Placental pericyte (primary cell): ENCODE data around the genes CARS2, TEX29 and F7.

DNA sequence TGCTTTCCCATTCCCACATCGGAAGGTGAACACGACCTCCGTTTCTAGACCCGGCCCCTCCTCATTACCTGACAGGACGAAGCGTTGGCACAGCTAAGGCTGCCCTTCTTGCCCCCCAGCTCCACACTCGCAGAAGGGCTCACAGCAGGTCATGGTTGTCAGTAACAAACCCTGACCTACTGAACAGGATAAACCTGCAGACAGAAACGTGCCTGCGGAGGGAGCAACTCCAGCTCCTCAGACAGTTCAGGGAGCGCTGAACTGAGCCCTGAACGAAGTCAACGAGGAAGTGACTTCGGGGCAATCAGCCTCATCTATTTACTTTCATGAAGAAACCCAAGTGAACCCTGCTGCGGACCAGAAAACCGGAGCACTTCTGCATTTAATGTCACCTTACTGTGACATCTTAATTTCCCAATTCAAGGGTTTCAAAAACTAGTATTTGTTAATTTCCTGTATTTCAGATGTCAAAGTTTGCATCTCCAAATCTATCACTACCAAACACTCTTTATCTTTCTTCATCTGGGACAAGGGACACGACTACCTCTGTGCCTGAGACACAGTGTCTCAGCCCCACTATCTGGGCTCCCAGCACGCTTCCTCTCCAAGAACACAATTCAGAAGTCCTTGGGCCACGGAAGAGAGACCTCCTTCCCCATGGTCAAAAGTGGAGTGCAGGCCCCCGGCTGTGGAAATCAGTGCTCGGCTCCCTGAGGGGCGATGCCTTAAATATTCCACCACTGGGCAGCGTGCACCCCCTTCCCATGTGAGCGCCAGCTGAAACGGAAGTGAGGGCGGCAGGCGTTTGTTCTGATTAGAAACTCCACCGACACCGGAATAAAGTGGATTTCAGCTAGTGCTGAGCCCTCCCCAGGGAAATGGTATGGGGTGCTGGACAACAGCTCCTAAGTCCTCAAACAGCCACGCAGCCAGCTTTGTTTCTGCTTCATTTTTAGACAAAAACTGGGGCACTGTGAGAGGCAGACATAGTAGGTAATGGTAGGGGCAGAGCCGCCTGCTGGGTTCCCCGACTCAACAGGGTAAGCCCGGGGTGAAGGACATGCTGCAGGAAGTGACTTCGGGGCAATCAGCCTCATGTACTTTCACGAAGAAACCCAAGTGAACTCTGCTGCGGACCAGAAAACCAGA is 40.1 kb downstream of the CARS2 start:
- CAGE, long polyA plus RNA, result no peak

DNA sequence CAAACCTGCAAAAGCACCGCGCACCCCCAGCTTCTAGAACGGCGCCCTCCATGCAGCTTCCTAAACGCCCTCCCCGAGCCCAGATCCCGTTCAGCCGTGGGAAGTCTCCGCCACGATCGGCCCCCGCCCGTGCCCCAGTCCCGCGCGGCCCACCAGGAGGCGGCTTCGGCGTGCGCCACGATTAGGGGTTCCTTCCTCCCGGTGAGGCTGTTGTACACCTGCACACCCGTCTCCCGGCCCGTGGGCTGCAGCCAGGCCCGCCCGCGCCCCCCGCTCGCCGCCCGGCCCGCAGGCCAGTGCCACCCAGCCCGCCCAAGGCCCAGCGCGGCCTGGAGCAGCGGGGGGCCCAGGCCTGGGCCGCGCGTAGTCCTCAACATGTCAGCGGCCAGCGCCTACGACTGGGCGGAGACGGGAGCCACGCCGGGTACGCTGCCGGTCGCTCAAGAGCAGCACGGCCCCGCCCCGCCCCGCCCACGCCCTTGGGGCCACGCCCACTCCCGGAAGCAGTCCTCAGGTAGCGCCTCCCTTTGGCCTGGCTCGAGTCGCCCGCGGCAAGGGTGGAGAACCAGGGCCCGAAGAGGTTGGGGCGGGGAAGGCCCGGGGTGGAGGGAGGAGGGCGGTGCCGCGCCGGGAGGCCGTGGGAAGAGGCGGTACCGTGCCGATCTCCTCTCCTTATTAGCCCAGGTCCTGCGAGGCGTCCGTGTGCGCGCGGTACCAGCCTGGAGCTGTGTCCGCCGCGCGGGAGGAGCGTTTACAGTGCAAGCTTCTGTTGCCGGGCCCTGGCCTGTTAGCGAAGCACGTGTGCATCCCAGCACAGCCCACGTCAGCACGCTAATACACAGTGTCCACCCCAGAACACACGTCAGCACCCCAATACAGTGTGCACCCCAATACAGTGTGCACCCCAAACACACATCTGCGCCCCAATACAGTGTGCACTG is at the start of gene CARS2:
CARS2 (minus strand) TSS at position 400 of the 941 bp plus-strand sequence.
- CAGE, long polyA plus RNA, result no peak

- CAGE, long polyA plus RNA, result no peak
These were observed 1.6 kb upstream of the ANKRD10 start for GRCh38 chr13:110916303-110917085.

DNA sequence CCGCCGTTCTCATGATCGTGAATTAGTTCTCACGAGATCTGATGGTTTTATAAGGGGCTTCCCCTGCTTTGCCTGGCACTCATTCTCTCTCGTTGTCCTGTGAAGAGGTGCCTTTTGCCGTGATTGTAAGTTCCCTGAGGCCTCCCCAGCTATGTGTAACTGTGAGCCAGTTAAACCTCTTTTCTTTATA is 68.9 kb downstream of the ARHGEF7 start:
- CAGE, long polyA plus RNA, result no peak

DNA sequence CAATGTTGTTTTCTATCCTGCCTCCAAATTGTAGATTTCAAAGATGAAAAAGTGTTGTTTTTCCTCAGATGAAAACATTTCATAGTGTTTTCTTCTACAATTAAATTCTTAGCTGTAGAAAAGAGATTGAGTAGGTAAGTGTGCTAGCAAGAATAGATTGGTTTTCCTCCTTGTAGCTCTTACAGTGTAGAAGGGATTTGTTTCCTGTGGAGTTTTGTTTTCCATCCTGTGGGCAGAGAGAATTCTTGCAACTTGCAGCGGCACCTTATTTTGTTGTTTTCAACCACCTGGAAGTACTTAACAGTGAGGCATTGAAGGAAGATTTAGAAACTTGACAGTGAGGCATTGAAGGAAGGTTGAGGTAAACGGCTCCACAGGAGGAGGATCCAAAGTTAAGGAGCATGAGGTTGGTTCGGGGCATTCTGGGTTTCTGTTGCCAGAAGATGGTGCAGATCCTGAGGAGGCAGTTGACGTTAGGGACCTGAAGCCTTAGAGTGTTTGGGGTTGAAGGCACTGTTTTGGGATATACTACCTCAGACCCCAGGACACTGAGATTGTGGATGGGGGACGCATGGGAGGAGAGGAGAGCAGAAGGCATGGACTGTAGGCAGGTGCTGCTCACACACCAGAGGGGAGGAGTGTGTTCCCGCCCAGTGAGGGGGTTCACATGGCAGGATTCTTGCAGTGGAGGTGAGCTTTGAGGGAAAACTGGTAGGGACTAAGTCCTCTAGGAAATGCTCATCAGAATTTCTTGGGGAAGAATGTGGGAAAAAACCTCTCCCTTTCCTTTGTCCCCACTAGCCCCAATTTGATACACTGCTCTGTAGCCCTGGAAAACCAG is 89.1 kb upstream of the TEX29 start:
- CAGE, long polyA plus RNA, result no peak

DNA sequence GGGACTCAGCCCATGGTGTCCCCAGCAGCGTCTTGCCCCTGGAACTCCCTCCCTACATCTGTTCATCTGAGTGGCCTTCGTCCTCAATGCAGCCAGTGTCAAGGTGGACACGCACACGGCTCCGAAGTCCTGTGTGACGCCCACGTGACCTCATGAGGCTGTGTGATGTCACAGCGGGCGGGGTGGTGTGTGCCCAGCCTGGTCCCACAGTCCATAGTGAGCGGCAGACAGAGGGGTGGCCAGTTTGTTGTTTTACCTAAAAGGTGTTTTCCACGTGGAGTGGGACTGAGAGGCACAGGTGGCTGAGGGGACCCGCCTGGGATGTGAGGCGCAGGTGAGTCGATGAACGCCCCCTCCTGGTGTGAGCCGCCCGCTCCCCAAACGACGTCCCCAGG is at the start of gene TEX29:
TEX29 (plus strand) TSS at position 214 of the 395 bp plus-strand sequence.
- CAGE, long polyA plus RNA, result no peak

- CAGE, long polyA plus RNA, result no peak
These were observed 336.1 kb downstream of the TEX29 start for GRCh38 chr13:111656545-111656861.

DNA sequence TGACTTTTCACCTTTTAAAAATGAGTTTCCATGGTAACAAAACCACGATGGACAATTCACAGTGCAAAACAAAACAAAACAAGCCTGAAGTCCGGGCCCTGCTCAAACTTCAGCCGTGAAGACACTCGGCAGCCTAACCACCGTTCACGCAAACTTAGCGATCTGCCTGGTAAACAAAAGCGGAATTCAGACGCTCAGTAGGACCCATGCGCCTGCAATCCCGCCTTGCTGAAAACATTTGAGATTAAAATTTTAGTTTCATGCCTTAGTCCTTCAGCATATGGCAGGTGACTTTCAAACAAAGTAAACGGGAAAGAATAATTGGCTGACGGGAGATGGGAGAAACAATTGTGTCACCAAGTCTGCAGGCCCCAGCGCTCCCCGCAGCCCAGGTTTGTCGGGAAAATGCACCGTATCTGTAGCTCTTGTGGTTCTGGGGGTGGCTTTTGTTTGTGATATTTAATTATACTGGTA is 94.5 kb downstream of the SOX1 start:
- CAGE, long polyA plus RNA, result no peak

DNA sequence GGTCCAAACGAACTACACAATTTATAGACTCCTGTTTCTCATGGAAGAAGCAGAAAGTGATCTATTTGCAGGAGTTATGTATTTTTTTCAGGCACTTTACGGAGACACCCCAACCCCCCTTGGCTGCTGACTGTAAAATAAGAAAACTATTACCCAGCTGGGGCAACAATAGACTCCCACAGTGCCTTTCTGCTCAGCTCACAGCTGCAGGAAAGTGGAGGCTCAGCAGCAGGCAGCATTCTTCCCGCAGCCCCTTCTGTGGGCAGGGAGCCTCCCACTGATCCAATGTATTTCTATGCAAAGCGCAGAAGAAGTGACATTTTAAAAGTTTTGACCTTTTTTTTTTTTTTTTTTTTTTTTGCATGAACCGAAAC is 95.0 kb downstream of the SOX1 start:
- CAGE, long polyA plus RNA, result no peak

GRCh38 chr13:112193620-112194212 is 126.8 kb downstream of the SOX1 start:
- CAGE, long polyA plus RNA, result no peak

DNA sequence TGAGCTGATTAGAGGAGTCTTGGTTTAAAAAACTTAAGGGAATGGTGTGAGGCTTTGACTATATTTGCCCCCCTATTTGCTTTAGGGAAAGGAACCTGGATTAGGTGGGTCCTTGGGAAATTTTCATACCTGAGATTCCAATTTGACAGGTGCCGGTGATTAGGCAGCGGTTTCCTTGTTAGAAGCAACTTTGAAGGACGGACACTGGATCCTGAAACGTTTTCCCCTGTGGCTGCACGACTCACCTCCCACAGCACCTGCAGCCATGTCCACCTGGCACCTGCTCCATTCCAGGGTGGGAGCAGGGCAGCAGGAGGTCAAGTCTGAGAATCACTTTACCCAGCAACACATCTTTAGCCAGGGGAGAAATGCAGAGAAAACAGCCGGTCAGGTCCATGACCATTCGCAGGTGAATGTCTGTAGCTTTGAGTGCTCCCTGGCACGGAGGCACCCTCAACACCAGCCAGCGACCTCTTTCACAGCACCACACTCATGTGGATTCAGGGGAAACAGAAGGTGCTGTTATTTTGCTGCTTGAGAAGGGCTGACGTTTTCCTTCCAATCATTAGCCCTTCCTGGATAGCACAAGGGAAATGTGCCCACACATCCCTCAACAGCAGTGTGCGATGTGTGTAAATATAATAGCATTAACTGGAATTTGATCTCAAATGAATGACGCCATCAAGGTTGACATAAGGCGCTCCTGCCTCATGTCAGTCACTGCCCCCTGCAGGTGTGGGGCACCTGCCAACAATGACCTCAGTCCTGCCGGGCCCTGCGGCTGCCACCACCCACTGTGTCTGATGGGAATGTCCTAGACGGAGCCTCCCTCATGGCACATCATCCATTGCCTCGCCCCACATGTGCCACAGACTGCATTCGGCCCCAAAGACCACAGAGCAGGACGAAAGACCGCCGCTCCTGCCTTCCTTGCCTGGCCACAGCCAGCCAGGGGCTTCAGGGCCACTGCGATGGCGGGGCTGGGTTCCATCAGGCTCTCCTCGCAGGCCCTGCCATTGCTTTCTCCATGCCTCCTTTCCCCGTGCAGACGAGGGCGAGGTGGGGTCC is 146.3 kb downstream of the SOX1 start:
- CAGE, long polyA plus RNA, result no peak

- CAGE, long polyA plus RNA, result no peak
These were observed 62.9 kb downstream of the TUBGCP3 start for GRCh38 chr13:112524836-112525729.

DNA sequence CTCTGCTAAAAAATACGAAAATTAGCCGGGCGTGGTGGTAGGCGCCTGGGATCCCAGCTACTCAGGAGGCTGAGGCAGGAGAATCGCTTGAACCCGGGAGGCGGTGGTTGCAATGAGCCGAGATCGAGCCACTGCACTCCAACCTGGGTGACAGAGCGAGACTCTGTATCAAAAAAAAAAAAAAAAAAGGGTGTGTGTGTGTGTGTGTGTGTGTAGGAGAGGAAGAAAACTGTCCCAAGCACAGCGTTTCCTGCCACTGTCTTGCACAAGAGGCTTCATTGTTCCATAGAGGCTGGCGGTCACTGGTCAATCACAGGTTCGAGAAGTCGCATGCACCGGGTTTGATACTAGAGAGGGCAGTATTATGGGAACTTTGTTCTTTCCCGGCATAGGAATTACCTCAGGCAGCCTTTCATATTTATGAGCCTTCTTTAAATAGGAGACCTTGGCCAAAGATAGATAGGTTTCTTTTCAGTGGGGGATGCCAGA is 1.5 kb downstream of the ATP11A start:
- CAGE, long polyA plus RNA, result no peak

DNA sequence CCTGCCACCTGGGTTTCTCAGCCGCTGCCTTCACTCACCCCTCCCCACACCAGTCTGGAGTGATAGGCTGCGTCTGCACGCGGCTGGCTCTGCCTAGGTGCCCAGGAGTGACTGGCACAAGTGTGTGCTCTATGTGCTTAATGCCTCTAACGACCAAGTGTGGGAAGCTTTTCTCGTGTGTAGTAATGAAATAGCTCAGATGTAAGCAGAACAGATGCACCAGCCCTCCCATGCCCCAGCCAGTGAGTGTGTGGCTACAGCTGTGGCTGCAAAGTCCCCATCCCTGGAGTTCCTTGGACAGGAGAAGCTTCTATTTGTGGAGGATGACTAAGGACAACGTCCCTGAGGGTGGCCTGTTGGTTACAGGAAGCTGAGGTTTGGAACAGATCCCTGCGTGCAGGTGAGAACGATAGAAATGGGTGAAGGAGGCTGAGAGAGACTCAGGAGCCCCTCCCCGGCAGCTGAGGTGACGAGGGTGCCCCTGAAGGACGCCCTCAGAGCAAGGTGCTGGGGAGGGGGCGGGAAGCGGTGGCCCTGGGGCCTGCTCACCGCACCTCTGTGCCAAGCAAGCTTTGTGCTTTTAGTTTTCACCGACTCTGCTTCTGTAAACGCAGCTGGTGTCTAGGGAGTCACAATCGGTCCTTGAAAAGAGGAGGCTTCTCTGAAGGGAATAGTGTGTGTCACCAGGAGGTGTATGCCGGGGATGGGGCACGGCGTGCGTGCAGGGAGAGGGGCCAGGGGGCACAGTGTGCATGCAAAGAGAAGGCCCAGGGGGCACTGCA is 35.8 kb downstream of the ATP11A start:
- CAGE, long polyA plus RNA, result no peak

- CAGE, long polyA plus RNA, result no peak
These were observed 44.4 kb downstream of the ATP11A start for GRCh38 chr13:112734030-112734805.

DNA sequence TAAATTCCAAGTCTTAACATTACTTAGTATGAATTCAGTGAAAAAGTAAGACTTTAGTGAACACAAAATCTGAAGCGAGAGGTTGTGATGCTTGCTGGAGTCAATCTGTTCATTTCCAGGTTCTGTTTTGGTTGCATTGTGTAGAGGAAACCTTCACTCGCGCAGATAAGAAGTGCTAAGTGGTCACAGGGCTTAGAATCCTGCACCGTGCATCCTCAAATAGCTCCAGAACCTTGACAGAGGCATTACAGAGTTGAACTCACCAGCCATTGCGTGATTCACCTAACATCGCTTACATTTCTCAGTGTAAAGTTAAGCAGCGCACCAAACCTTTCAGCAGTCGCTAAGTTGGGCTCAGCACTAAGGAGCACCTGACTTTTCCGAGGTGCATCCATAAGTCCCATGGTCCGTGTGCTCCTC is 45.7 kb downstream of the ATP11A start:
- CAGE, long polyA plus RNA, result no peak

GRCh38 chr13:112760956-112761239 is 71.1 kb downstream of the ATP11A start:
- CAGE, long polyA plus RNA, result no peak

GRCh38 chr13:112826602-112827215 is 136.9 kb downstream of the ATP11A start:
- CAGE, long polyA plus RNA, result no peak

DNA sequence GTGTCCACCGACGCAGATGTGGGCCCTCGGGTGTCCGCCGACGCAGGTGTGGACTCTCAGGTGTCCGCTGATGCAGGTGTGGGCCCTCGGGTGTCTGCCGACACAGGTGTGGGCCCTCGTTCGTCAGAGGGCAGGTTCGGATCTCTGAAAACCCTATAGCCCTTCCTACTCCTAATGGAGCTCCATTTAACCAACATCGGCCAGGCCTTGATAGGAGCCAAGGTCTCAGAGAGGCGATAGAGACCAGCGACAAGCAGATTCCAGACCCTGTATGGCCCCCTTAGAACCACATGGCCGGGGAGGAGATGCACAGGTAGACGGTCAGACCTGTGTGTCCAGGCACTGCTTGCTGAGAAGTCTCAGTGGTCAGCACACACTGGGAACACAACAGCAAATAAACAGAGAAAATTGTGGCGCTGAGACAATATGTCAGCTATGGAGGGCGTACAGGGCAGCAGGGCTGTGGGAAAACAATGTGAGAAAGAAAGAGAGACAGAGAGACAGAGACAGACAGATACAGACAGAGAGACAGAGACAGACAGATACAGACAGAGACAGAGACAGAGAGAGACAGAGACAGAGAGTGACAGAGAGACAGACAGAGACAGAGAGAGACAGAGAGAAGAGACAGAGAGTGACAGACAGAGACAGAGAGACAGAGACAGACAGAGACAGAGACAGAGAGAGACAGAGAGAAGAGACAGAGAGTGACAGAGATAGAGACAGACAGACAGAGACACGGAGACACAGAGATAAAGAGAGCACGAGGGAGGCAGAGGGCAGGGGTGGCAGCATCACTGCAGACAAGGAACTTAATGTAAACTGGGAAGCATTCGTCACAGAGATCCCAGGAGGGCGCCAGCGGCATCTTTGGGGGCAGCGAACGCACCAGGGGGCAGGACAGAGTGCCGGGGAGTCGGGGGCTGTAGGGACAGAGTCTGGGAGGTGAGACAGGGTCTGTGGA is 61.8 kb downstream of the MCF2L start:
- CAGE, long polyA plus RNA, result no peak

- CAGE, long polyA plus RNA, result no peak
These were observed at the start of gene F7 for GRCh38 chr13:113105544-113105944. Gene F7, plus strand, starts transcription at chr13:113105791.